Type B pancreatic cell (in vitro differentiated cells): Measurements from ENCODE around the genes SEMA3F, ZMYND10, C3orf18 and IQCF6.

DNA sequence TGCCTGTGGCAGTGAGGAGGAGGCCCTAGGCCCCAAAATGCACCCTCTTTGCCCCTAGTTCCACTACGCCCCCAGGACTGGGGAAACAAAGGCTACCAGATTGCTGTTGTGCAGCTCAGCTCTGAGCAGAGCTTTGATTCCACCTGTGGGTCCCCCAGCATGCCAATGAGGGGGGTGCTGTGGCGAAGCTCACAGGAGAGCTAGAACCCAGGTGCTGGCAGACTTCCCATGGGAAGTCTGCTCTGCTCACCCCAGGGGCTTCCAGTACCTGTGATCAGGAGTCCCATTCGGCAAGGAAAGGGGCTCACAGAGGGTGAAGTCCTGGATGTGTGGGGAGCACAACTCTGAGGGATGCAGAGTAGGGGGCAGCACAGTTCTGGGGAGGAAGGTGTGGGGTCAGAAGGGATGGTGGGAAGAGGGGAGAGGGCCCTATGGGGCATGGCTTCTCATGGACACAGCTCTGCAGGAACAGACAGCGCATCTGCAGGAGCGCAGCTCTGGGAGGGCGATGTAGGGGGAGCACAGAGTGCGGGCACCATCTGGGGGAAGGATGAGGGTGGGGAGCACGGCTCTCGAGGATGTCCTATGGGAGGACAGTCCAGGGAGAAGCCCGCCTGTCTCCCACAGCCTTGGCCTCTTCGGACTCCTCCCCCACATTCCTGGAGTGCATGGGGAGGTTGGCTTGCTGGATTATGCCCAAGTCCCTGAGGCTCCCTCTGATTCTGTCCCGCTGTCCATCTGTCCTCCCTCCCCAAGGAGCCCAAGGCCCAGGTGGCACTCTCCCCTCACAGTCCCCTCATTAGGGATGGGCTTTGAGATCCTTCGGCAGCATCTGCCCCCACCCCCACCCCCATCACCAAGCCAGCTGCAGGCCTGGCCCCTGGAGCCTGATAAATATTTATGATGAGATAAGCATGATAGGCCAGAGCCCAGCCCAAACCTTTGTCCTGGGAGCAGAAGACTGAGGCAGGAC lies 29.0 kb upstream of the SEMA3F start:
- PRO-cap = no peak

DNA sequence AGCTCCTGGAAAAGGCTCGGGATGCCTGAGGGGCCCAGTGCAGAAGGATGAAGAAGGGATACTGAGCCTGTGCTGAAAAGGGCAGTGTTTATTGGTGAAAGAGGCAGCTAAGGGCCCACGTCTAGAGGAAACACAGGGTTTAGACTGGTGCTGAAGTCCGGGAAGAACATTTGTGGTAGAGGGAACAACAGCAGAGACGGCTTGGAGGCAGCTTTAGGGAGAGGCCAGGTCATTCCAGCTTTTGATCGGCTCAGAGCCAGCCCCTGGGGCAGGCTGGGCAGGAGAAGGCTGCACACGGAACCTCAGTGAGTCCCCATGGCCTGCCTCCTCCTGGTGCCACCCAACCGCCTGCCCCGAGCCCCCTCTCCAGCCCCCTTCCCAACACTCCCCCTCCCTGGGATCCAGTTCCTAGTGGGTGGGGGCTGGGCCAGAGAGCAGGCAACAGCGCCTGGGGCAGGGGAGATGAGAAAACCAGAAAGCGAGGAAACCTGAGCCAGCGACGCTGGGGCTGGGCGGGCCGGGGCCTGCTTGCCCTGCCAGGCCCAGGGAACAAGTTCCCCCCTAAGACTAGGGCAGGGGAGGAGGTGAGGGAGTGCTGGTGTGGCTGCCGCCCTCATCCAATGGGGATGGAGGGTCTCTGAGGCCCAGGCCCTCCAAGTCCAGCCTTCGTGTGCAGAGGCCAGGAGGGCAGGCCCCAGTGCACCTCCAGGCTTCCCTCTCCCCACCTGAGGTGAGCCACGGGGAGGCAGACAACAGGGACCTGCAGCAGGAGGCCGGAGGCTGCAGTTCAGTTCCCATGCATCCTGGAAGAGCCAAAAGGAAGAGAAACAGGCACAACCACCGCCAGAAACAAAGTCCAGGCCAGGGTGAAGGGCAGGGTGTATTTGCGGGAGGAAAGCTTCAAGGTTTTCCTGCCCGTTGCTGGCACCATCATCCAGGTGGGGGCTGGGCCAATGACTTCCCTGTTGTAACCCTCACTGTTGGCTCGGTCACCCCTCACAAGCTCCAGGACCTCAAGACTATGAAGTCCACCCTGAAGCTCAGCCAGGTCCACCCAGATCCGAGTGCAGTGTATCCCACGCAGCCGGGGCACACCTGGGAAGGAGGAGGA lies 4.1 kb upstream of the SEMA3F start:
- PRO-cap = no peak

DNA sequence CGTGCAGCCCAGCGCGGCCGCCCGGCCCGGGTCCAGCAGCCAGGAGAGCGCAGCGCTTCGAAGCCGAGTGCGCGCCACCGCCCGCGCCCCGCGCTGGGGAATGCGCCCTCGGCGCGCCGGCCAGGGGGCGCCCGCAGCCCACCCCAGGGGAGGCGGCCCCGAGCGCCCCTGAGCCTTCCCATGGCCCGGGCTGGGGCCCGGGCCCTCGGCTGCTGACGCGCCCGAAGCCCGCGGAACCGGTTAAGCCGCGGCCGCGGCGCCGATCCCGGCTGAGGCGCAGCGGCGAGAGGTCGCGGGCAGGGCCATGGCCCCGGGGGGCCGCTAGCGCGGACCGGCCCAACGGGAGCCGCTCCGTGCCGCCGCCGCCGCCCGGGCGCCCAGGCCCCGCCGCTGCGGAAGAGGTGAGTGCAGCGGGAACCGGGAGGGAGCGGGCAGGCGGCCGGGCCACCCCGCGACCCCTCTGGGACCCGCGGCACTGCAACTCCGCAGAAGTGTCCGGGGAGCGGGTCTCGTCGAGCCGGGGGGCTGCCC lies at the start of gene SEMA3F:
Gene SEMA3F, plus strand, starts transcription at position 161 of the 531 bp plus-strand sequence.
- PRO-cap = bidirectional peak, plus-strand start at position 272 of the sequence, minus-strand start at position 214 of the sequence

GRCh38 chr3:50160365-50161087 lies 5.4 kb downstream of the SEMA3F start:
- PRO-cap = no peak

DNA sequence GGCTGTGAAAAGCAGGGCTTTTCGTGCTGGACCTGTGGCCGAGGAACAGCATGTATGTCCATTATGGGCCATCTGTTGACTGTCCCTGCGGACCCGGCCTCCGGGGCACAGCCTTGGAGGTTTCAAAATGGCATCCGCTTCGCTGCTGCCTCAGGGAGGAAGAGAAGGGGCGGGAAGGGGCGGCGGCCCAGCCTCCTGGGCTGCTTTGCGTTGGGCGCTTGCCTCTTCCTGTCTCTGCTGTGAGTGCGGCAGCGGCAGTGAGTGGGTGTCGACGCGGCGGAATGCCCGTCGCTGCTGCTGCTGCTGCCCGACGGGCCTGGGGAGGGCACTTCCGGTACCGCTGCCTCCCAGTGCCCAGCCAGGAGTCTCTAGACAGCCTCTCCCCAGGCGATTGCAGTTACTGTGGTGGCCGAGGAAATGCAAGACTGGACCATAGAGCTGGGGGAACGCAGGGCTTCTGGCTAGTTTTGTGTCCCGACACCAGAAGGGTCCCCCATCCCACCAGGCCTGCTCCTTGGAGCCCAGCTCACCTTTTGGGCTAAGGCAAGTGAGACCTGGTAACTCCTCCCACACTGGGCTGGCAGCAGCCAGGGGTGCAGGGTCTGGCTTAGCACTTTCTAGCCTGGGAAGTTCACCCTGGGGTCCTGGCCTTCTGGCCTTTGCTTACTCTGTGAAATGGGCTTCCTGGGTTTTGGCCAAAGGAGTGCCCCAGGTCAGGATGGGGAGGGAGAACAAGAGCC lies 2.0 kb downstream of the GNAI2 start:
- PRO-cap = bidirectional peak, plus-strand start at position 257 of the sequence, minus-strand start at position 152 of the sequence

DNA sequence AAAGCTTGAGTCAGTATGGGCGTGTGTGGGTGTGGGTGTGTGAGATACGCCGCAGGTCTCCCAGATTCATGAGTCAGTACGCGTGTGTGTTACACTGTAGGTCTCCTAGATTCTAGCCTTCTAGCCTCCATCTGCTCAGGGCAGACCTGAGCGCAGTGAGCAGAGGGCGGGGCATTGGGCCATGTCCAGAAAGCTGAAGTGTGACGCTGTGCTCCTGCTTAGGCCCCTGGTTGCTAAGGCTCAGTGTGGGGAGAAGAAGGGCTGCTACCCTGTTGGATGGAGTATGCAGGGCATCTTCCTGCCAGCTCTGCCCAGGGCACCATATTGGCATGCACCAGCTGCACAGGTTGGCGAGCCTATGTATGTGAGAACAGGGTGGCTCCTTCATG lies 15.4 kb downstream of the GNAI2 start:
- PRO-cap = no peak

GRCh38 chr3:50262767-50264058 lies 5.7 kb upstream of the SEMA3B start:
- PRO-cap = no peak

- PRO-cap = no peak
Measured at GRCh38 chr3:50345602-50346284, at the start of gene ZMYND10. Gene ZMYND10, minus strand, starts transcription at chr3:50345732.

- PRO-cap = no peak
Measured at GRCh38 chr3:50395159-50395475, 35.8 kb upstream of the TMEM115 start.

DNA sequence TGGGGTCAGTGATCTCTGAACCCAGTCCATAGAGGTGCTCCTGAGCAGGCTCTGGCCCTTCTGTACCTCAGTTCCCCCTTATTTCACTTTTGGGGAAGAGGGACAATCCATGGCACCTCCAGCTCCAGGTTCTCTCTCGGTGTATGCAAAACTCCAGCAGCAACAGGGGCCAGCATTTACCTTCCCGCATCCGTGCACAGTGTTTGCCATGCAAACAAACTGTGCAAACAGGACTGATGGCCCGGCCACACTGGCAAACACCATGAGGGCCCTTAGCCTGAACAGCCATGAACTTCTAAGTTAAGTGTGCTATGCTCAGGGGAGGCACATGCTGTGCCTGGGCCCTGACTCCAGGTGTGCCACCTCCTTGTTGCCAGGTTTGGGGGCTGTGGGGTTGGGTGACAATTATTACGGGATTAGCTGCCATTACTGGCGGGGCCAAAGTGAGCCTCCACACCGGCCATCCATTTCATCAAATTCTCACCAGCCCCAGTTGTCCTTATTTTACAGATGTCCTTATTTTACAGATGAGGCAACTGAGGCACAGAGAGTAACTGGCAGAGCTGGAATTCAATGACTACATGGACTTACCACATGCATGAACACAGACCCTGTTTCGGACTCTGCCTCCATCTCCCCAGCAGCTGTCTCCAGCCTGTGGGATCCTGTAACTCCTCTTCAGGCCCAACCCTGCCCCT lies 57.5 kb downstream of the CACNA2D2 start:
- PRO-cap = no peak

DNA sequence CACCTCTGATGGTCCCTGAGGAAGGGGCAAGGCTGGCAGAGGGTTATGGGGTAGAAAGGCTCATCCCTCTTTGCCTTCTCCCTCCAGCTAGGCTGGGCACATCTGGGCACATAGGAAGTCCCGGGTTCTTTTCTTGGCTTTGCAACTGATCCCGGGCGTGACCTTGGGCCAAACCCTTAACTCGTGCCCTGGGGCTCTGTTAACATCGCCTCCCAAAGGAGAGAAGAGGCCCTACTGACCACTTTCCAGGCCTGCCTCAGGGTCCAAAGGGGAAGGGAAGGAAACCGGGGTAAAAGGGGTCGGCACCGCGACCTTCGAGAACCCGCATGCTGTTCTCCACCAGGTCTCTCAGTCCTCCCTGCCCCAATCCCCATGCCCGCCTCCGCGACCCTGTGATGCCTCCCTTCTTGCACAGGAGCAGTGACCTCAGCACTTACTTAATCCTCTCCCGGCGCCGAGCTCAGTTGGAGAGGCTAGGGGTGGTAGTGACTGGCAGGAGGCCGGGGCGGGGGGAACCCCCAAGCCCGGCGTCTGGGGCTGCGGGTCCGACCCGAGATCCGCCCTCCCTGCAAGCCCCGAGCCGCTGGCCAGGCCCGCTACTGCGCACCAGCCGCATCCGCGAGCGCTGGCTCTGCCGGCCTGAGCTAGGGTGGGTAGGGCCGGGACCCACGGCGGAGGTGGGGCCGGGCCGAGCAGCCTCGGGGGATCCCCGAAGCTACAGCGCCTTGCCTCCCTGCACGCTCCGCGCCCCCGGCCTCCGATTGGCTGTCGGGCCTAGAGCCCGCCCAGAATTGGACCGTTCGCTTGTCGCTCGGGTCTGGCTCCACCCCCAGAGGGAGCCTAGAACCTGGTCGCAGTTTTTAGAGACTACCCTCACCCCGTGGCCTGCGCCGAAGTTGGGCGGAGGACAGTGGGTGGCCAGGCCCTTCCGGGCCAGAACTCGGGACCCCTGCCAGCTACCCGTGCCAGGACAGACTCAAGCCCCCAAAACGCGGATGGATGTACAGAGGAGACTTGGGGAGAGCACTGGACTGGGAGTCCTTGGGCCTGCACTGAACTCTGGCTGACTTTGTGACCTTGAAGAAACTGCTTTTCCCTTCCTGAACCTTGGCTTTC lies at the start of gene C3orf18:
Gene C3orf18, minus strand, starts transcription at position 722 of the 1,116 bp plus-strand sequence.
- PRO-cap = no peak

- PRO-cap = no peak
Measured at GRCh38 chr3:50581469-50581953, 12.2 kb downstream of the HEMK1 start.

DNA sequence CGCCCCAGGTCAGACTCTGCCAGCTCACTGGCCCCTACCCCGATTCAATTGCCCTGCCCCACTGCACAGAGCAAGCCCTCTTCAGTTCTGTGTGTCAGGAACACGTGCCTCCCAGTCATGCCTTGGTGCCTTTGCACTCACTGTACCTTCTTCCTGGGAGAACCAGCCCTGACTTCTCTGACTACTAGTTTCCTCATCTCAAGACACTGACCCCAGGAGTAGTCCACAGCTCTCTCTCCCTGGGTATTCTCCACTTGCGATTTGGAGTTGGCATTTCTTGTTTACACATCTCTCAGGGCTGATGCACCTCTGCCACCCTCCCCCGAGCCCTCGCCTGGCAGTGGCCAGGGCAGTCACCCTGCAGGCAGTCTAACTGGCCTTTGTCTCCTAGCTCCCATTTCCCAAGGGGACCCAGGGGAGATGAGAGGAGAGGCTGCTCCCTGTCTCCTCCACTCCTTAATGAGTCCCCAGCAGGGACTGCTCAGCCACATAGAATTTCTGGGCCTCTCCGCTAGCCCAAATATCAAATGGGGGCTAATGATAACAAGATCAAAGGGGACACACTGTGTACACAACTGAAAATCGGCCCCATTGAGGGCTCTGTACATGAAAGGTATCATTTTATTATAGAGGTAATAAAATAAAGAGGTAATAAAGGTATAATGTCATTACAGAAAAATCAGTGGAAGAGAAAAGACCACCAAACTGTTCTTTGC lies 5.5 kb downstream of the CISH start:
- PRO-cap = no peak

DNA sequence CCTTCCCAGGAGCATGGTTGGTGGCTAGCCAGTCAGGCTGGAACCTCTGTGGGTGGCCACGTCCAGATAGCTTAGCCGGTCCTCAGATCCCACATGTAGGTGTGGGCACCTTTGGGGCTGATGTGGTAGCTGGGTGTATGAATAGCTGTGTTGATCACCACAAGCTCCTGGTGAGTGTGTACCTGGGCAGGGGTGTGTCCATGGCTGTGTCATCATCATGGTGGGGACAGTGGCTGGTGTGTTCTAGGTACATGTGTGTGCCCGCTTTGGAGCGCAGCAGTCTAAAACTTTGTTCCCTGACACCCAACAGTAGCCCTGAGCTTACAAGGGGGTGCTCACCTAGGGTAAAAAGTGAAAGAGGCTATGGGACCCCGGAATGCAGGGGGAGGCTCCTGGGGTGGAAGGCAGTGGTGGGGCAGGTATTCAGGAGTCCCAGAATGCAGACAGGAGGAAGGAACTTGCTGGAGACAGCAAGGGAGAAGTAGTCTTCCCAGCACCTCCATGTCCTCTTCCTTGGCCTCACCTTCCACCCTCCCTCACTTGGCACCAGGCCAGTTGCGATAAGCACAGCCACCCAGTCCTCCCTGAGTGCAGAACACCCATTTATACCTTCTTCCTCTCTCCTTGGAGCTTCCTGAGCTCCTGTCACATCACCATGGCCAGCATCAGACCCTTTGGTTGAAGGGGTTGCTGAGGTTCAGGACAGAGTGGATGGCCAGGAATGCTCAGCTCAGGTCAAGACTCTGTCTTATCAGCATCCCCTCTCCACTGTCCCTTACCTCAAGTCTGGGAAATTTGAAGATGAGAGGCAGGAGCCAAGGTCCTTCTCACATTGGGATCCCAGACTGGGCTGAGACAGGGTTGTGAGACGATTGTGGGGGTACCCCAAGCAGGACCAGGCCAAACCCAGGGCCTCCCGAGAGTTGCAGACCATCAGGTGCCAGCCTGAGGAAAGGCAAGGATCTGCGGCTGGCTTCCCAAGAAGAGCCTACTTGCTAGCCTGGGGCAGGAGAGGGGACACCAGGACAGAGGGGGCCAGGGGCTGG lies 1.1 kb downstream of the CISH start:
- PRO-cap = no peak

DNA sequence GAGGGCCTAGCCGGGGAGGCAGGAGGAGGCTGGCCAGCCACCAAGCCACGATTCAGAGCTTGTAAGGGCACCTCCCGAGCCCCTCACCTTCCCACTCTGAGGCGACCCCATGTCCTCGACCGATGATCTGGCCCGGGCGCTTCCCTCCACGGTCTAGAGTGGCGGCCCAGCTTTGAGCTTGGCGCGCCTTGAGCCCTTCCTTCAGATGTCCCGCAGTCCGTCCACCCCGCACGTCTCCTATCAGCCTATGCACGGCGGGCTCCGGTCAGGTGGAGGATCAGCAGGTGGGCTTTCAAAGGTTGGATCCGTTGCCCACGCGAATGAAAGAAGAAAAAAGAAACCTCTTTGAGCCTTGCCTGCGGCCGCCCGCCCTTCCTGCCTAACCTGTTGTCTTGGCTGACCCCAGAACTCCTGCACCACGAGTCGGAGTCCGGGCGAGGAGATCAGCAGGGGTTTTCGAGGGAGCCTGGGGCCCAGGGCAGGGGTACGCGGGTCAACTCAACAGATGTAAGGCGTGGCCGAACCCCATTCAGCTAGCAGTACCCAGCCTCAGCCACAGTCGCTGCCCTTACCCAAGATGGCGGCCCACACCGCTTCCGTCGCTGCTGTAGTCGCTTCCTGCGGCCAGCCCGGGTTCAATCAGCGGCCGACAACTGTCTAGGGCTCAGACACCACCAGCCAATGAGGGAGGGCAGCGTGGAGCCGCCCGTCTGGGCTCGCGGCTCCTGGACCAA lies 470 bp upstream of the MANF start:
- PRO-cap = bidirectional peak, plus-strand start at position 156 of the sequence, minus-strand start at position 155 of the sequence; bidirectional peak, plus-strand start at position 204 of the sequence, minus-strand start at position 232 of the sequence; bidirectional peak, plus-strand start at position 421 of the sequence, minus-strand start at position 394 of the sequence; bidirectional peak, plus-strand start outside the sequence, minus-strand start at position 609 of the sequence

DNA sequence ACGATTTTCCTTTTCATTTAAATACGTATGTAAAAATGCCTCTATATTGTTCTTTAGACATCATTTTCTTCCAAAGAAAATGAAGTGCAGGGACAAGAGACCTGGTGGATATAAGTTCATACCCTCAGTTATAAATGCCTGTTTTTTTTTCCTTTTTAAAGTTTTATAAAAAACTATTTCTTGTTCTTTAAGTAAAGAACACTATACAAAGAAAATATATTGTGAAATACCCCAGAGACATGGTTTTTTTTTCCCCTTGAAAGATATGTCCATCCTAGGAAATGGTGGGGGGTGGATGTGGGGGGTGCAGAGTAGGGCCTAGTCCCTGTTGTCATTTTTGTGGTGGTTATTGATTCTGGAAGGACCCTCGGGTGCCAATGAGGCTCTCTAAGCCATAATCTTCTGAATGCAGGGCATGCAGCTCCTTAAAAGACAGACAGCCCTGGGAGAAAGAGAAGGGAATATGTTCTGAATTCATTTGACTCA lies 7.2 kb downstream of the RBM15B start:
- PRO-cap = no peak

- PRO-cap = no peak
Measured at GRCh38 chr3:51539750-51540126, 1.2 kb downstream of the RAD54L2 start.

- PRO-cap = no peak
Measured at GRCh38 chr3:51687297-51687920, 16.4 kb downstream of the TEX264 start.

- PRO-cap = no peak
Measured at GRCh38 chr3:51779003-51779315, at the start of gene IQCF6. Gene IQCF6, minus strand, starts transcription at chr3:51779237.

DNA sequence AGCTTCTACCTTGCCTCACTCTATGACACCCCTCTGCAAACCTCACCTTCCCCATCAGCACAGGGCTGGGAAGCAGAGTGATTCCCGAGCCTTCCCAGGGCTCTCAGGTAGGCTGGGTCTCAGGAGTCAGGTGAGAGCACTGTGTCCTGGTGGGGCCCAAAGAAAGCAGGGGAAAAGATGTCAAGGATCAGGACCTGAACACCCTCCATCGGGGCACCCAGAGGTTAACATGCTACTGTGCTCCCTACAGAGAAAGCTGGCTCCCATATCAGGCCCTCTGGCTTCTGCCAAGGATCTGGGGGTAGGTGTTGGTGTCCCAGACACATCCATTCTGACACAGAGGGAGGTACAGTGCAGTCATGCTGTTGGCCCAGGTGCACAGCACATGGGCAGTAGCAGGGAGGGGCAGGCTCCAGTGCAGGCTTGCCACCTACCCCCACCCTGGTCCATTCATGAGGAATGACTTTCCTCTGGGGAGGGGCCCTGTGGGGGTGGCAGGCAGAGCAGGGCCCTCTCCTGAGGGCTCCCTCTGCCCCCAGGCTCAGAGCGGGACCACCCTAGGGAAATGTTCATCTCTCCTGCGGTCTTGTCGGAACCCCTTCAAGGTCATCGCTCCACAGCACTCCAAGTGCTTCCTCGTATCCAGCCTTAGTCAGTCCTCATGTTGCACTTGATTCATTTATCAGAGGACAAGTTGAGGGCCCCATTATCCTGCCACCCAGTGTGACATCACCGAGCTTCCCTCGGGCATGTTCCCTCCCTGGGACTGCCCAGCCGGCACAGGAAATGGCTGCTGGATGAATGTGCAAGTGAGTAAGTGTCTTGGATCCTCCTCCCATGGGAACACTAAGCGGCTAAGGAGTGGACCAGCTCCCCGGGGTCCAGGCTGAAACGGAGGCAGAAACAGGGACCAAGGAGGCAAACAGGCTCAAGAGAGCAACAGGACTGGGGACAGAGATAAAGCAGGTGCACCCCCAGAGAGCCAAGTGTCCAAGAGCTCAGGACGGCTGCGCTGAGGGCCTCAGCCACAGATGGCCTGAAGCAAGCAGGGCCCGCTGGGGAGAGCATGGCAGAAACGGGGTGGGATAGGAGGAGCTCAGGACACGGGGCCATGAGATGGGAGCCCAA lies 10.0 kb downstream of the DUSP7 start:
- PRO-cap = no peak